Jurkat, Clone E6-1 (cell line): ENCODE results near the genes DARS1, CXCR4, KYNU and ARHGAP15.

- RRBS = no CpG with 5 or more reads among the region's 12 CpGs
Measured at GRCh38 chr2:134136938-134137935, 116.6 kb upstream of the MGAT5 start.

- RRBS = 45% methylated on average over 4 of the region's 12 CpGs
Measured at GRCh38 chr2:134218843-134219917, 34.7 kb upstream of the MGAT5 start.

GRCh38 chr2:134220863-134221658 is 32.8 kb upstream of the MGAT5 start:
- RRBS = no CpG with 5 or more reads among the region's 9 CpGs

- RRBS = no CpG with 5 or more reads among the region's 7 CpGs
Measured at GRCh38 chr2:134260265-134260891, 6.5 kb downstream of the MGAT5 start.

DNA sequence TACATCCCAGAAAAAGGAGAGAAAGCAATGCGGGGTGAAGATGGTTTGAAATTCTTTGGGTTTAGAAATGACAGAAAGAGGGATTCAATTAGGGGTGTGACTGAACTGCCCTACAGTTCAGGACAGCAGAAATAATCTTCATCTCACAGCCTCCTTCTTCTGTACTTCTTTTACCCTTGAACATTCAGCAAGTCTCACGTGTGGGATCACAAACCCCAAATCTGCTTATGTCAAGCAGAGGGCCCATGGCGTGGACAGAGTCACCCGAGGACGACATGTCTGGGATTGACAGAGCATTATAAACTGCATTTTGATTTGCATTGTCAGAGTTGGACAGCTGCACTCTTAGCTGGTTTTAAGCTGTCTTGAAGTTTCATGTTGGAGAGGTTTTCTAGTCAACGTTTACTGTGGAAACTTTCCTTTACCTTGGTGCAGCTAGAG is 26.3 kb downstream of the MGAT5 start:
- RRBS = no CpG with 5 or more reads among the region's 6 CpGs

GRCh38 chr2:134336007-134336819 is 82.3 kb downstream of the MGAT5 start:
- RRBS = no CpG with 5 or more reads among the region's 7 CpGs

- RRBS = no CpG with 5 or more reads among the region's 2 CpGs
Measured at GRCh38 chr2:134433980-134434152, 180.0 kb downstream of the MGAT5 start.

DNA sequence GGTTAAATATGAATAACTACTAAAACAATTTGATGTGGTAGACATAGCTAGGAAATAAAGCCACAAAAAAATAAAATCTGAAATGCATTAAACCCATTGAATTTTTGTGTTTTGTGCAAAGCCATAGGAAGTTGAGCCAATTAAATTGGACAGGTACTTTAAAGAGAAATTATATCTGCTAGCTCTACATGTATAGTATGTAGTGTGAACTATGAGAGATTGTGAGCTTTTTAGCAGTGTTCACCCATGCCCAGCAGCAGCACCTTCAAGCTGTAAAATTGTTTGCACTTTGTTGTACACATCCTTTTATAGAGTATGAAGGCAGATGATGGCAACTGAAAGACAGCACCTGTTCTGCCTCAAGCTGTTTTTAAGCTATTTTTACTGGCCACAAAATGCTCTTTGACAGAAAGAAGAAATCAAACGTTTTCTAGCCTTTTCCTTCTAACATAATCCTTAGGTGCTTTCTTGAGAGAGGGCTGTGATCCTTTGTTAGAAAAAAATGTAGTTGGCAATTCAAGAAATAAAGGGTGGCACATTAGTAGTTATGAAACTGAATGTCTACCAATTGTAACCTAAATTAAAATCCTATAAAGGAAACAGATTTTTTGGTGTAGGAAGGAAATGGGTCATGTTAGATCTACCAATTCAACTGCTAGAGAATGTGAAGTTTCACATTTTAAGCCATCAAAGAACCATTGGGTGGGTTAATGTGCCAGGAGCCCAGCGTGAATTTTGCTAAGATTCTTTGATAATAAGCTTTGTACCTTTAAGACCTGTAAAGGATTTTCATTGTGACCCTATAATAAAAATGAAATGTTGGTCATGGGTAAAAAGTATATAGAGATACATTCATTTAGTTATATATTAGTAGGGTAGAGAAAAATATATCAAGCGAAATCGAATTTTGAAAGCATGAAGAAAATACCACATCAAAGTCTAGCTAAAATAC is 59.5 kb downstream of the R3HDM1 start:
- RRBS = no CpG with 5 or more reads among the region's 4 CpGs

DNA sequence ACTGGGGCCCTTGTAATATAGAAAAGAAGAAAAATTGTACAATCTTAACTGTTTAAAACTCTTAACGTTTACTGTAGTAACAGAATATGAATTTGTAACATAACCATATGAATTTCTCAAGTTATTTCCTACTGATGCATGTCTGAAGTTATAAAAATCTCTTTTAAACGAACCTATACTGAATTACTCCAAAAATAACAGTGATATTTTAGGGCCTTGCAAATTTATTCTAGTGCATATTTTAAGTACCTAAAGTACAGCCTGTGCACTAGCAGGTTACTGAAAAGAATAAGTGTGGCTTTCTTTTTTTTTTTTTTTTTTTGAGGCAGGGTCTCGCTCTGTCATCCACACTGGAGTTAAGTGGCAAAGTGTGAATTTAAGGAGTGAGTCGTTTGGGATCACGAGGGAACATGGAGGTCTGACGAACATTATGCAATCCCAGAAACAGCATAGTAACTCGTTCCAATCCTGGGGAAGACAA is 30.7 kb upstream of the MCM6 start:
- RRBS = no CpG with 5 or more reads among the region's 7 CpGs

- RRBS = 3% methylated on average over 11 of the region's 57 CpGs
Measured at GRCh38 chr2:135985339-135986212, at the start of gene DARS1. Gene DARS1, minus strand, starts transcription at chr2:135985626.

- RRBS = no CpG with 5 or more reads among the region's 45 CpGs
Measured at GRCh38 chr2:136118010-136118833, at the start of gene CXCR4. Gene CXCR4, minus strand, starts transcription at chr2:136118149.

DNA sequence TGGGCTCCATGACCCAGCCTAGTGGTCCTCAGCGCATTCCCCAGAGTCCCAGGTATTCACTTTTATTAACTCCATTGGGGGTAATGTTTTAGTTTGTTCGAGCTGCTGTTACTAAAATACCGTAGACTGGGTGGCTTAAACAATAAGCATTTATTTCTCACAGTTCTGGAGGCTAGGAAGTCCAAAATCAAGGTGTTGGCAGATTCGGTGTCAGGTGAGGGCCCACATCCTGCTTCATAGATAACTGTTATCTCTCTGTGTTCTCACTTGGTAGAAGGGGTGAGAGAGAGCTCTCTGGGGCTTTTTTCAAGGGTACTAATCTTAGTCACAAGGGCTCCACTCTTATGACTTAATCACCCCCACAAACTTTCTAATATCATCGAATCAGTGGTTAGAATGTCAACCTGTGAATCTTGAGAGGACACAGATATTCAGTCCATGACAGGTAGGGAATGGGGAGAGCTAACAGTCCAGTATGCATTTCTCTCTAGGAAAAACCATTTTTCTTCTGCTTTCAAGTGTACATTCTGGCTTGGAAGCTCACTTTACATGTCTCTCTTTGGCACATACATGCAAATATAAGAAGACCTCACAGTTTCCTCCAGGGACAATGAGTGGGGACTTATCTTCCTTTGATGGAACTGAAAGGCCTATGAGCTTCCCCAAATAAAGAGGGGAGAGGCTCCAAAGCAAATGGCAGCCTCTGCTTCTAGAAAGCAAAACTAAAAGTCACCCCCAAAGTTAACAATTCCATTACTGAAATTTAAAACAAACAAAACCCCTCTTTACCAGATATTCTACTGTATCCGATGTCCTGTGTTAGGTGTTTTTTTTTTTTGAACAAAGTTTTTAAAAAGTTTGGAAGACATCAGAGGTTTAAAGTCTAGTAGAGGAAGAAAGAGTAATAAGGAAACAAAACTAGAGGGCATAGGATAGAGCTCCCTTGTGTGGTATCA is 95.0 kb upstream of the CXCR4 start:
- RRBS = no CpG with 5 or more reads among the region's 6 CpGs

DNA sequence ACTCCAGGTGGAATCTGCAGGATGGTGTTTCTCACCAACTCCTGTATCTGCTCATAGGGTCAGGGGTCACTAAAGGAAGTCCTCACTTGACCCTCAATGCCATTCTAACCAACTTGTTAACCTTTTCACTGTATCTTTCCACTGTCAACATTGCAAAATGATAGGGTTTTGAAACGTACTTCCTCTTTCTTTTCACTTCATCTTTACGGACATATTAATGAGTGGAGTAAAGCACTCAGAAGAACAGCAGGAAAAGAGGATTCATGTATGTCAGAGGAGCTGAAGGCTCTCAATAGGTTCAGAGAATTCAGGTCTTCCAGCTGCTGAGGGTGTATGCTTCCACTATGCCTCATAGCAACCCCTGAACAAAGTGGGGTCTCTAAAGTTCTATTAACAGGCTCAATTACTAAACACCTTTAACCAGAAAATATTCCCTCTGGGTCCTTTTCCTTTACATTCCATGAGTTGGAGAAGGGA is 207.2 kb upstream of the CXCR4 start:
- RRBS = no CpG with 5 or more reads among the region's 2 CpGs

DNA sequence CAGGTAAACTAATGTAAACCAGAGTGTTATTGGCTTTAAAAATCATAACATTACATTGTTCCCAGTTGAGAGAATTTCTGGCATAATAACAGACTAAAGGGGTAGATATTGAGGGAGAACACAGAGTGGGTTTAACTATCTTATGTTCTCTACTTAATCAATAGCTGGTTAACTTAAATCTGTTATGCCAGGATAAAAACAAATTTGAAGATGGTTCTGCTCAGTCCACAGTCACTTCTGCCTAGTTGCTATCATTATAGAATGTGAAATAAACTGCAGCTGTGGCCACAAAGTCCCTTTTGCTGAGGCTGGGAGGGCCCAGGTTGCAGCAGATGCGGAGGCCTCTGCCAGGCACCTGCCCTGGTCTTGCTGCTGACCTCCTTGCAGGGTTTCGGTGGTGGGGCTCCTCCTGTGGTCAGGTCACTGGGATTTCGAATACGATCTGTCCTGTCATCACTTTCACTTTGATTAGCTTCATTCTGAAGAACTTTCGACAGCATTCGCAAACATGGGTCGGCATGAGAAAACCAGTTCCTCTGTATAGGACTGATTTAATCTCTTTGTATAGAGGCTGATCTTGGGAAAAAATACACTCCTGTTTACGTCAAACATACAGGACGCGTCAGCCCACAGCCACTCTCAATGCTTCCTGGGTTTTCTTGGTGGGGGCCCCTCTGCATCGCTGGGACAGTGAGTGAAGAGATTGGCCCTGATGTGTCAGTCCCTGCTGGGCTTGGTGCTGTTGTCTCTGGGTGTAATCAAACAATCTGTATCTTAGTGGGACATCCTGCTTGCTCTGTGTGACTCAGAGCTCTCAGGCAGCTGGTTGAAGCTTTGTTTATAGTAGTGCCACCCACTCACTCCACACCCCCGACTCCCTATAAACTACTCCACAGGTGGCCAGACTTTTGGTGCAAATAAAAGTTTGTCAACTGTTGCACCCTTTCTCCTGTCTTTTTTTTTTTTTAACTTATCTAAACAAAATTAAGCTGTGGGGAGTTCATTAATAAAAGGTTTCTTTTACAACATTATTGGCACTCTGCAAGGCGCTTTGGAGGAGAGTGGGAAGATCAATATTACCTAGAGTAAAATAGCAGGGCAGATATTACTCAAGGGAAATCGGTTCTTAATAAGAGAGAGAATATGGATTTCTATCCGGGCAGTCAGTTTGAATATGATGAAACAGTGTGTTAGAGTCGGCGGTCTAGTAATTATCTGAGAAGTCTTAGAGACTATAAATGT is 209.4 kb upstream of the CXCR4 start:
- RRBS = no CpG with 5 or more reads among the region's 17 CpGs

- RRBS = no CpG with 5 or more reads among the region's 1 CpG
Measured at GRCh38 chr2:137921095-137921519, 43.2 kb upstream of the HNMT start.

DNA sequence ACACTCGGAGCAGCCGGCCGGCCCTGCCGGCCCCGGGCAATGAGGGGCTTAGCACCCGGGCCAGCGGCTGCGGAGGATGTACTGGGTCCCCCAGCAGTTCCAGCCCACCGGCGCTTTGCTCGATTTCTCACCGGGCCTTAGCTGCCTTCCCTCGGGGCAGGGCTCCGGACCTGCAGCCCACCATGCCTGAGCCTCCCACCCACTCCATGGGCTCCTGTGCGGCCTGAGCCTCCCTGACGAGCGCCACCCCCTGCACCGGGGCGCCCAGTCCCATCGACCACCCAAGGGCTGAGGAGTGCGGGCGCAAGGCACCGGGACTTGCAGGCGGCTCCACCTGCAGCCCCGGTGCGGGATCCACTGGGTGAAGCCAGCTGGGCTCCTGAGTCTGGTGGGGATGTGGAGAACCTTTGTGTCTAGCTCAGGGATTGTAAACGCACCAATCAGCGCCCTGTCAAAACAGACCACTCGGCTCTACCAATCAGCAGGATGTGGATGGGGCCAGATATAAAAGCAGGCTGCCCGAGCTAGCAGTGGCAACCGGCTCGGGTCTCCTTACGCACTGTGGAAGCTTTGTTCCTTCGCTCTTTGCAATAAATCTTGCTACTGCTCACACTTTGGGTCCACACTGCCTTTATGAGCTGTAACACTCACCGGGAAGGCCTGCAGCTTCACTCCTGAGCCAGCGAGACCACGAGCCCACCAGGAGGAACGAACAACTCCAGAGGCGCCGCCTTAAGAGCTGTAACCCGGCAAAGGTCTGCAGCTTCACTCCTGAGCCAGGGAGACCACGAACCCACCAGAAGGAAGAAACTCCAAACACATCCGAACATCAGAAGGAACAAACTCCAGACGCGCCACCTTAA is 630.5 kb upstream of the NXPH2 start:
- RRBS = 48% methylated on average over 6 of the region's 45 CpGs

DNA sequence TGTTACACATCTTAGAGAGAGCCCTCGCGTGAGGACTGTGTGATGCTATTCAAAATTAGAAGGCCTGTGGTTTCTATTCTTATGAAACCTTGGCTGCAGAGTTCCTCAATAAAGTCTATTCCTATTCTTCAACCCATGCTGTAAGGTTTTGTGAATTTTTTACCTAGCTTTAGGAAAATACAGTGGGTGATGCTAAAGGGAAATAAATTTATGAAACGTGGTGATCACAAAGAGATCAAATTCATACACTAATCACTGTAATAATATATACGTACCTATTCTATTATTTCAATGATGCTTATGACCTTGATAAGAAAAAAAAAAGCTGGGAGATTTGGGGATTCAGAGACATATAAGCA is 917.4 kb upstream of the NXPH2 start:
- RRBS = no CpG with 5 or more reads among the region's 4 CpGs

GRCh38 chr2:142873740-142874995 is 3.3 kb upstream of the KYNU start:
- RRBS = no CpG with 5 or more reads among the region's 5 CpGs

GRCh38 chr2:142877289-142877773 is at the start of gene KYNU:
Gene KYNU, plus strand, starts transcription at chr2:142877664.
- RRBS = no CpG with 5 or more reads among the region's 2 CpGs

DNA sequence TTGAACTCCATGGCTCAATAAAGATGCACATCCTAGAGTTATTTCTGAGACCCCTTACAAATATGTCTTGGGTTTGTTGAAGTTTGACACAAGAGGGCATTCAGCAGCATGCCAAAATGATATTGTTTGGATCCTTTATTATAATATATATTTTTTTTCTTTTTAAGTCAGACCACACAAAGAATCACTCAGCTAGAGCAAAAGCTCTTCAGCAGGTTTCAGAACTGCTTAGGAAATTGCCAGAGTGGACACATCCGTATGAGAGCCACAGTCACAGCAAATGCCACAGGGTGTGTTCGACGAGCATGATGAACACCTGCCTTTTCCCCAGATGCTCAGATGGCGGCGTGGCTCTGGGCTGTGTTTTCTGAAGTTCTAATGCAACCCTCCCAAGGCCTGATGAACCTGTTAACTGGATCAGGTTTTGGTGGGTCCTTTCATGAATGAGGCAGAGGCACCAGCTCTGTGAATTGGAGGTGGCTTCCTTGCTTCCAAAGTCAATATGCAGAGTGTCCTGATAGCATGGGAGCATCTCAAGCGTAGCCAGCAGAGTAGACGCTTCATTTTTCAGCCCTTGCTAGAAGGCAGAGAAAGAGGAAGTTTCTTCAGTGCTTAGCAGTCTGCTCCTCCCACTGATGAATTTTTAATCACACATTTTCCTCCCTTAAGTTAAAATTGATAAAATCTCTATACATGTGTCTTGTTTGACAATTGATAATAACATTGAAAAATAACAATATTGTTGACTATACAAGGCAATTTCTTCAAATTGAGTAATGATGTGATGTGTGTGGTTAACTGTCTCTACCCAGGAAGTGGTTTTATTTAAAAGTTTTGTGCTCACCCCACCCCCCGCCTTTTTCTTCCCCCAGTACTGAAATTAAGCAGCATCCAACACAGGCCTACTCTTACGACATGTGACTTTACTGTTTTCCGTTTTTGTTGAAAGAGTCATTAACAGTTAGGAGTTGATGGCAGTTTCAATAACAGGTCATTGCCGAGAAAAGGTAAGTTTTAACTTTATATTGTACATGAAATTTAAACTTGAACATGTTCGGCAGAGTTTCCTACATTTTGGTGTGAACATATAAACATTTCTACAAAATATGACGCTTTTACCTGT is at the start of gene ARHGAP15:
Gene ARHGAP15, plus strand, starts transcription at position 960 of the 1,123 bp plus-strand sequence.
- RRBS = no CpG with 5 or more reads among the region's 13 CpGs